ENCODE measurements around the genes CCDC13 and HIGD1A.

GRCh38 chr3:42527032-42527571 lies 24.7 kb downstream of the VIPR1 start:
- RRBS: no CpG with 5 or more reads among the region's 10 CpGs

GRCh38 chr3:42630978-42631441 lies 22.5 kb upstream of the ZBTB47 start:
- RRBS: no CpG with 5 or more reads among the region's 4 CpGs

- RRBS: no CpG with 5 or more reads among the region's 4 CpGs
Observed at GRCh38 chr3:42632418-42632942, 21.0 kb upstream of the ZBTB47 start.

- RRBS: no CpG with 5 or more reads among the region's 5 CpGs
Observed at GRCh38 chr3:42653772-42654010, 194 bp downstream of the ZBTB47 start.

- RRBS: 47% methylated on average over 4 of the region's 11 CpGs
Observed at GRCh38 chr3:42701877-42702549, 585 bp downstream of the HHATL start.

DNA sequence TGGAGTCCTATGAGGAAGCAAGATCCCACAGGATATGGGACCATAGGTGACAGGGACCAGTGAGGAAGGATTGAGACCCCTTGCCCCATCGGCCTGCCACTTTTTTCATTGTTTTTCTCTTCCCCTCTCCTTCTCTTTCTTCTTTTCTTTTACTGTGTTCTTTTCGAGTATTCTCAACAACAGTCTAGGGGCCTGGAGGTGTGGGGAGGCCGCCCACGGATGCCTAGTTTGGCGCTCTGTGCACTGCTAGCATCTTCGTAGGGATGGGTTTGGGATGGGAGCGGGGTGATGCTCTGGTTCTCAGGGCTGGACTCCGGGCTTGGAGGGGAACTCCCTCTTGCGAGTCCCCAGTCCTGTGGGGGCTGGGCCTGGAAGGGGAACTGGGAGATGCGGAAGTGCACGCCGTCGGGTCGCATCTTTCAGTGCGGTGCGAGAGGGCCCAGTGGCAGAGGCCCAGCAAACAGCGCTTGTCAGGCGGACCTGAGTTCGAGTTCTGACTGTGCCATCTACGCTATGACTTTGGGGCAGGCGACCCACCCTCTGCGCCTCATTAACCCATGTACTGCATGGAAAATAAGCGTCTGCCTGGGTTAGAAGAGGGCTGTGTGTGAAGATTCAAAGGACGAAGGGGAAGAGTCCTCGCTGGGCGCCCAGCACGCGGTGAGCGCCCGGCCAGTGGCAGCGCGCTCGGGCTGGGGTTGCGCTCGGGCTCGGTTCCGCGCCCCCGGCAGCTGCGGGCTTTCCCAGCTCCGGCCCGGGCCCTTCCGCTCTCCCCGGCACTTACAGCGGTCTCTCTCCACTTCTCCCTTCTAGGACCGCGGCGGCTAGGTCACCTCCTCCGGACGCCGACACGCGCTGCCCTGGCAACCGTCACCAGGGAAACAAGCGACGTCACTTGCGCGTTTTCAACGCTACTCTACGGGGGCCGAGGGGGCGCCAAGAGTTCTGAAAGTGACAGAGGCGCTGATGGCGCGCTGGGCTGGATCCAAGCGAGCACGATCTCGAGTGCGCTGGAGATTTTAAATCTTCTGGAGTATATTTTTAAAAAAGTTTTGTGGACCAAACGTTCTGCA lies at the start of gene CCDC13:
CCDC13 (minus strand) TSS at position 862 of the 1,073 bp plus-strand sequence.
- RRBS: 2% methylated on average over 16 of the region's 70 CpGs

DNA sequence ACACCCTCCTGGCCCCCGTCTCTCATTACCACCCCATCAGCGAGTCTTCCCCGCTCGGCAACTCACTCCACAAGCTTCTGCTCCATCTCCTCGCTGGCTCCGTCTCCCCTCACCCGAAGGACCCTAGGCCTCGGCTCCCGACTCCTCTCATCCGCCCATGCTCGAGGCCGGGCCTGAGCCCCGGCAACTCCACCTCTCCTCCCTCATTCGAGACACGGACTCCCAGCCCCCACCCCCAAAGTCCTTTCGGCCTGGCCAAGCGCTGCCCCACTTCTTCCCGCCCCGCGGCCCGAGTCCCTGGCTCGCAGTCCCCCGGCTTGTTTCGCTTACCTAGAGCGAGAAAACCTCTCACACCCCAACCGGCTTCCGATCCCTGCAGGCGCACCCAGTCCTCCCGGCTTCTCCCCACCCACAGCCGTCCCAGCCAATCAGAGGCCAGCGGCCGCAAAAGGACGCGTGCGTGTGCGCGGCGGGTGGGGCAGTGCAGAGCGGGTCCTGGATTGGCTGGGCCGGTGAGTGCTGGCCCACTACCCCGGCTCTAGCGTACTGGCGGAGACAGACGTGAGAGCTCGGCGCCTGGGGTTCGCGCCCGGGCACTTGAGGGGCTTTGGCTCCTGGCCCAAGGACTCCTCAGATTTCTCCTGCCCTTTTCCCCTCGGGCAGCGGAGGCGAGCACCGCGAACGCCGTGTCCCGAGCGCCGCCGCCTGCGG lies at the start of gene HIGD1A:
HIGD1A (minus strand) TSS at position 385 of the 711 bp plus-strand sequence.
- RRBS: 2% methylated on average over 11 of the region's 61 CpGs

GRCh38 chr3:42829392-42830164 lies 20.3 kb downstream of the ACKR2 start:
- RRBS: no CpG with 5 or more reads among the region's 6 CpGs

GRCh38 chr3:42844557-42844900 lies 31.1 kb downstream of the CYP8B1 start:
- RRBS: no CpG with 5 or more reads among the region's 2 CpGs

DNA sequence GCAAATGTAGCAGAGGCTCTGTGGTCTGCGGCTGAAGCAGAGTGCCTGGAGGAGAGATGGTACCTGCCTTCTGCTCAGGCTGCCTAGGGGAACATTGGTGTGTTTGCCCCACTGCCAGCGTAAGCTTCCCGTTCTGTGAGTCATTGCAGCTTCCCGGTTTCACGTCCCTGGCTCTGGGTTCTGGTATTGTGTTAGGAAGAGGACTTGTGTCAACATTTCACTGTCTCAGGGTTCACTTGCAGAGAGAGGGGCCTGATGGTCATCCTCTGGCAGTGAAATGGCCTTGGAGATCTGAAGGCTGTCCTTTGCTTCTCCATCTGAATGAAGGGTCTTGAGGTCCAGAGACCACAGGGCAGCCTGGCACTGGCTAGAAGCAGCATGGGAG lies 1.9 kb downstream of the GASK1A start:
- RRBS: no CpG with 5 or more reads among the region's 5 CpGs

GRCh38 chr3:43217561-43217941 lies 68.8 kb upstream of the SNRK start:
- RRBS: no CpG with 5 or more reads among the region's 4 CpGs

GRCh38 chr3:43351425-43352615 lies 65.5 kb downstream of the SNRK start:
- RRBS: no CpG with 5 or more reads among the region's 7 CpGs

- RRBS: no CpG with 5 or more reads among the region's 3 CpGs
Observed at GRCh38 chr3:43572609-43572902, 49.3 kb downstream of the ANO10 start.

DNA sequence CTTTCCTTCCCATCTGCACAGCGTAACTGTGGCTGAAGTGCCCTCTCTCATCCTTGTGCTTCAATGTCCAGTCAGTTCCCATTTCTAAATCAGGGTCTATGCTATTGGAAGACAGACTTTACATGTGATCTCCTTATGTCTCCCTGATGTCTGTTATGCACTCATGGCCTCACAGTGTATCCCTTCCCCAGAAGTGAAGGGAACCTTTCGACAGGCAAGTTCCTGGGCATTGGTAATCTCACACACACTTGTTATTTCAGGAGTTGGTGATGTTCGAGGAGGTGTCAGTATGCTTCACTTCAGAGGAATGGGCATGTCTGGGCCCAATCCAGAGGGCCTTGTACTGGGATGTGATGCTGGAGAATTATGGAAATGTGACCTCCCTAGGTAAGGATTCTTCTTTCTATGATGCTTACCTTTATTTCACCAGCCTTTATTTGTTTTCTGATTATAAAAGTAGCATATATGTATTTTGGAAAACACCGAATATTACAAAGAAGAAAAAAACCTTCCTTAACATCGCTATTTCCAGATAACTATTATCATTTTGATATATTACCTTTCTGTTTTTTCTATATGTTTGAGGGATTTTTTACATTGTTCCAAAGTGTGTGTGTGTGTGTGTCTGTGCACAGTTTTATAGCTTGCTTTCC lies 7.5 kb downstream of the ZNF197 start:
- RRBS: no CpG with 5 or more reads among the region's 5 CpGs

DNA sequence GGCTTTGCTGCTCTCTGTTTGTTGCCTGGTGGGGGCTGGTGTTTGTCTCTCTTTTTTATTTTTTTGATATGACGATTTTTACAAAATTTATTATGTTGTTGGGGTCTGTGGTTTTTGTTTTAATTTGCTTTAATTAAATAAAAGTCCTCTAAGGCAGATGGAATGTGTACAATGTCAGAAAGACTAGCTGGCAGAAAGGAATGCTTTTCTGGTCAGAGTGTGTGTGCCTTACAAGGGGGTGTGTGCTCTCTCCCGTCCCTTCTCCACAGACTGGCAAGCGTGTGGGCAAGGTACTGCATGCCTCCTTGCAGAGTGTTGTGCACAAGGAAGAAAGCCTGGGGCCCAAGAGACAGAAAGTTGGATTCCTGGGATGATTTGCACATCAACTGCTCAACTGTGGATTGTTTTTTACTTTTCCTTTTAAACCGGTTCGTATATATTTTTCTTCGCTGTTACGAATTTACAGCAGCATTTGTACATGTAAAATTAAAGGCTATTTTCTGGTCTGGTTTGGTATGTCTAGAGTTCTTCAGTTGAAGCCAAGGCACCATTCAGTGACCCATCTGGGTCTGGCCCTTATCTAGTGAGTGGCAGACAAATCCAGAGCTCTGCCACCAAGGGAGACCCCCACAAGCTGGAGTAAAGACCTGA lies 15.0 kb upstream of the CLEC3B start:
- RRBS: no CpG with 5 or more reads among the region's 7 CpGs

DNA sequence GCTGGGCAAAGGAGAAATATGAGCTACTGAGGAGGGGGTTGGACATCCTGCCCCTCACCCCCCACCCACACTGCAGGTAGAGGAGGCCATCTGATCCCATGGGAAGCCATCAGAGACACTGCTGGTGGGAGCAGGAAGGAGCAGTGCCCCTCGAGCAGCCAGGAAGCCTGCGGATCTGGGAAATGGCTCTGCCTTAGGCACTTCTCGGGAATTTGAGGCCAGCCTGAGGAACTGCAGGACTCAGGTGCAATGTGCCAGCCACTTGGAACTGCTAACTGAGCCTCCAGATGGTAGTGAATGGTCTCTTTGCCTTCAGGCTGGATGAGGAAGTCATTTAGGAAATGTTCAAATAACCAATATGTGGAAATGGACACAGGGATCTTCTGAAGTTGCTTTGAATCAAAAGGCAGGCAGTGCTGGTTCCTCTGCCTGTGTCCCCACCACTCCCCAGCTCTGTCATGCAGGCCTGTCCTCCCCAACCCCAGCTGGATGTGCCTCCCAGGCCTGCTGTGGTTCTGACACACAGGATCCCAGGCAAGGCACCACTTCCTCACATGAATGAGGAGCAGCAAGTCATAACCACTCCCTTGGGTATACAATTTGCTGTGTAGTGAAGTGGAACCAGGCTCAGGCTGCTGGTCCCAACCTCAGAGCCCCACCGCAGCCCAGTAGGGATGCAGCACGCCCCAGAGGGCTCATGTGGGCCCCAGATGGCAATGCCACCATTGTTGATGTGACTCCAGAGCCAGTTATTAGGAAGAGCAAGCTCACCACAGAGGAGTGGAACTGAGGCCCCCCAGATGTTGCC lies 46.6 kb upstream of the LIMD1 start:
- RRBS: no CpG with 5 or more reads among the region's 5 CpGs

DNA sequence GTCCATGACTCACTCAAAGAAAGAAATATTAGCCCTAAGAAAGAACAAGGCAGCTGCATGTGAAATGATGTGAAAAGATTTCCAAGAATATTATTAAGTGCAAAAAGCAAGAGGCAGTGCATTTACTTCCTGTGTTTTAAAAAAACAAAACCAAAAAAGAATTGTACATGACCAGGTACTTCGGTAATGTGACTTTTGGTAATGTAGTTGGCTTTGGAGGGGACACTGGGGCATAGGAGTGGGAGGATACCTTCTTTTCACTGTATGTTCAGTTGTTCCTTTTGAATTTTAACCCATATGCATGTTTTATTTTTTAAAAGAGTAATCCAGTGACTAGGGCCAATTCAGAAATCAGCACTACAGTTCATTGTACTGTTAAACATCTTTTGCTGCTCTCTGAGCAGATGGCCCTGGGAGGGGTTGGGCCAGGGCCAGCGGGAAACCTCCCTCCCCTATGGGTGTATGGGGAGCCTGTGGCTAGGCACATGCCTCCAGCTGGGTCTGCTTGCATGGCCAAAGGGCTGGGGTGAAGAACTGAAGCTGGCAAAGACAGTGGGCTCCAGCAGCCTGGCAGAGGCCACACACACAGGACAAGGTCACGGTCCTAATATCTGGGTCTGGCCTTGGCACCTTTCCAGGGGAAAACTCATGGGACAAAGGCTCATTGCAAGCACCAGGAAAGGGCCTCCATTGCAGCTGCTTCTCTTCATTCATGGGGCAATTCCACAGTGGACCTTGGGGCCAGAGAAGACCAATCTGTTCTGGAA lies 11.7 kb upstream of the LIMD1 start:
- RRBS: no CpG with 5 or more reads among the region's 3 CpGs

DNA sequence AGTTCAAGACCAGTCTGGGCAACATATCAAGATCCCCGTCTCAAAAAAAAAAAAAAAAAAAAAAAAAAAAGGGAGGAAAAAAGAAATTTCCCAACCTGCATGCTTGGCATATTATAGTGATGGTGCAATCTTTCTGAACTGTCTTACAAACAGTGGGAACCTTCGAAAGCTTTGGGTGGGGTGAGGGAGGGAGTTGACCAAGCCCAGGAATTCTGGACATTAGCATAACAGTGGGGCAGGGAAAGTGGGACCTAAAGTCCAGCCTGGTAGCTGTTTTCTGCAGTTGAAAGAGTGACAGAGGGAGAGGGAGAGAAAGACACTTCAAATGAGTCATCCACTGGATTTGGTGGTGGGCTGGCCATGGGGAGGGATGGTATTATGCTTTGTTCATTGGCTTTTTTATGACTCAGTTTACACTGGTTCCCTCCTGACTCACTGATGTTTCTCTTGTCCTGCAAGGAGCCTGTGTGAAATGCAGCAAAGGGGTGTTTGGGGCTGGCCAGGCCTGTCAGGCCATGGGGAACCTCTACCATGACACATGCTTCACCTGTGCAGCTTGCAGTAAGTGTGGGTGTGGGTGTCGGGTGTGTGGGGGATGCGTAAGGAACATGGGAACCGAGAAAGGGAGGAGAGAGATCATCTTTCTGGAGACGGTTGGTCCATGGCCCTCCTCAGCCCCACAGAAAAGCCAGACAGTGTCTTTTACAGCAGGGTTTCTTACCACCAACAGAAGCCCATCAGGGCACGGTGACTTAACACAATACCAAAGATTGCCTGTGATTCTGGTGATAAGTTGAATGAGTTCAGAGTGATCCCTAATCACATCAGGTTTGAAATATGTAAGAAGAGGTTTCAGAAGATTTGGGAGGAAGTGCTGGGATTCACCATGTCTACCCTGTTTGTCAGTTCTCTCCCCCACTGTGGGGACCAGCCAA lies 41.4 kb downstream of the LIMD1 start:
- RRBS: no CpG with 5 or more reads among the region's 7 CpGs

DNA sequence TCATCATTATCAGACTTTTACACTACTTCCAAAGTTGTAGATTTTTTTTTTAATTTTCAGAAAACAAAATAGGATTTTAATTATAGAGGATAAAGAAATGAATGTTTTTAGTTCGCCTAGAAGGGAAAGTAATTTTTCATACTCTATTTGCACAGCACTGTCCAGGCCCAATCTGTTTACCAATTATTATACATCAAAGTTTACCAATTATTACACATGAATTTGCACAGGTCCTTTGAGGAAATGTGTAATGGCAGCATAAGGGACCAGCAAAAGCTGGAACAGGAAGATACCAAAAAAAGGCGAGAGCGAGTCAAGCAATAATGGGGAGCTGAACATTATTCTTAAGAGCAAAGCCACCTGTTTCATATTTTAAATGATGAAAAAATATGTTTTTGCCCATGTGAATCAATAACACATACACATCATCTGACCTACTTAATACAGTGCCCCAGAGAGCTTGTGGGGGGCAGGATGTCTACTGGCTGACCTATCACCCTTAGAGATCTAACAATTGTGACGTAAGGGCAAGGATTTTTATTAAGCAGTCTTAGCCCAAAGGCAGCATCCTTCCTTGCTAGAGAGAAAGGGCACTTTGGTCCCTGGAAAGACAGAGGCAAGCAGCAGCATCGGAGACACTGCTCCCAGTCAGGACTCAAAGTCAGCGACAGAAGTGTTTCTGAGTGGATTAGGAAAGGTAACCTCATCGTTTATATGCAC lies 1.4 kb downstream of the CXCR6 start:
- RRBS: no CpG with 5 or more reads among the region's 7 CpGs

Data from GM19239 (cell line).